Epithelial cell of prostate (primary cell): ENCODE measurements around the gene IRX5.

GRCh38 chr16:54266357-54267048, 20.1 kb downstream of the IRX3 start:
- RRBS, result no CpG with 5 or more reads among the region's 4 CpGs

- RRBS, result no CpG with 5 or more reads among the region's 18 CpGs
Observed at GRCh38 chr16:54277850-54278908, 8.4 kb downstream of the IRX3 start.

GRCh38 chr16:54342158-54342836, 55.7 kb upstream of the IRX3 start:
- RRBS, result no CpG with 5 or more reads among the region's 17 CpGs

GRCh38 chr16:54411396-54411979, 124.9 kb upstream of the IRX3 start:
- RRBS, result no CpG with 5 or more reads among the region's 12 CpGs

- RRBS, result no CpG with 5 or more reads among the region's 7 CpGs
Observed at GRCh38 chr16:54873920-54874371, 56.7 kb upstream of the IRX5 start.

- RRBS, result 1% methylated on average over 13 of the region's 77 CpGs
Observed at GRCh38 chr16:54929244-54930301, 1.1 kb upstream of the IRX5 start.

GRCh38 chr16:54930401-54931504, at the start of gene IRX5:
Gene IRX5 (plus strand): TSS chr16:54930865.
- RRBS, result under 1% methylated on average over 43 of the region's 127 CpGs

DNA sequence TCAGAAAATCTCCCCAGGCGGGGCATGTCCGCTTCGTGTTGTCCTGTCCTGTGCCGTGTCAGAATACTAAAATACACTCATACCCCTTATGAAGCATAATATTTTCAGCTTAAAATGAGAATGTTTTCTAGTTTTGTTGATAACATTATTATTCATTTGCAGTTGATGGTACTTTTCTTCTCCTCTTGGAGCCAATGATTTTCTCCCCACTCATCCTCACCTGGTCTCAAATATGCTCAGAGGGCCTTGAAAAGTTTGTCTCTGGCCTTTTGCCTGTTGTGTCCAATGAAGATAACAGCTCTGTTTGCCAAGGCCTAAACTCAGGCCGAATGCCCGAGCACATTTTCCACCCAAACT, 48.6 kb downstream of the IRX6 start:
- RRBS, result no CpG with 5 or more reads among the region's 6 CpGs

GRCh38 chr16:55470546-55470827, 8.5 kb upstream of the MMP2 start:
- RRBS, result no CpG with 5 or more reads among the region's 1 CpG

- RRBS, result 91% methylated on average over 4 of the region's 7 CpGs
Observed at GRCh38 chr16:55493135-55493558, 14.1 kb downstream of the MMP2 start.

DNA sequence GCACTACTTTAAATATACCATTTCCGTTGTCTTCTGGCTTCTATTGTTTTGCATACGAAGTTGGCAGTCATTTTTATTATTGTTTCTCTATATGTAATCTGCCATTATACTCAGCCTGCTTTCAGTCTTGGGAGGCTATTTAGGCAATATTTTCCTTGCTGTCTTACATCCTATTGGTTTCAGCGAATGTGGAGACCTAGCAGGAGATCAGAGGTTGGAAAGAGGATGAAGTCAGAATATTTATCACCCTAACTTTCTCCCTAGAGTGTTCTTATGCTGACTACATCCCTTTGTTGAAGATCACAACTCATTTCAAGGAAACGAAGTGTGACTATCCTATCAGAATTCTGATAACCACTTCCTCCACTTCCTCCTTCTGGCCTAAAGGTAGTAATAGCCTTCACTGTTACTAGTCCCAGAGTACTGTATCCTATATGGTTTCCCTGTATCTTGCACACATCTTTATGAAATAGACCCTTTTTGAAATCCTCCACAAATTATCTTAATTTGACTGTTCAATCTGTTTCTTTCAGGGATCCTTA, 41.8 kb upstream of the SLC6A2 start:
- RRBS, result no CpG with 5 or more reads among the region's 4 CpGs

- RRBS, result no CpG with 5 or more reads among the region's 9 CpGs
Observed at GRCh38 chr16:55944419-55944882, 69.3 kb upstream of the CES5A start.

GRCh38 chr16:56193427-56193956, 2.2 kb downstream of the GNAO1 start:
- RRBS, result no CpG with 5 or more reads among the region's 24 CpGs

DNA sequence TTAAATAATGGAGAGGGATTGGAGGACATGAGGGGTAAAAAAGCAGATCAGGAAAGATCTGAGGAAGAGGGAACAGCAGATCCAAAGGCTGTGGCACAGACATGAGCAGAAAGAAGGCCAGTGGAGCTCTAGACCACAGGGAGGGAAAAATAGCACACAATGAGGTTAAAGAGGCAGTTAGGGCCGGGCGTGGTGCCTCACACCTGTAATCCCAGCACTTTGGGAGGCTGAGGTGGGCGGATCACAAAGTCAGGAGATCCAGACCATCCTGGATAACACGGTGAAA, 14.5 kb downstream of the GNAO1 start:
- RRBS, result no CpG with 5 or more reads among the region's 4 CpGs

DNA sequence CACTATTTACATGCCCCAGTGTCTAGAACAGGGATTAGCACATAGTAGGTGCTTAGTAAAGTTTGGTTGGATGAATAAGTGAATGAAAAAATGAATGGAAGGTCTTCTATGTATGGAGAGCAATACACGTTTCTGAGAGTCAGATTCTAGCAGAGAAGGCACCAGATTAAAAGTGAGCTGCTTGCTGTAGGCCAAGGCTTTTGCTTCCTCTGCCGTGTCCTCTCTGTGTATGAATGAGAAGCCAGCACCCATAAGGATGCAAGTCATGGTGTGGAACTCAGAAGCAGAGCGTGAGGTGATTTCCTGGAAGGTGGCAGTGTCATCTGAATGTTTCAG, 42.0 kb downstream of the GNAO1 start:
- RRBS, result no CpG with 5 or more reads among the region's 3 CpGs

DNA sequence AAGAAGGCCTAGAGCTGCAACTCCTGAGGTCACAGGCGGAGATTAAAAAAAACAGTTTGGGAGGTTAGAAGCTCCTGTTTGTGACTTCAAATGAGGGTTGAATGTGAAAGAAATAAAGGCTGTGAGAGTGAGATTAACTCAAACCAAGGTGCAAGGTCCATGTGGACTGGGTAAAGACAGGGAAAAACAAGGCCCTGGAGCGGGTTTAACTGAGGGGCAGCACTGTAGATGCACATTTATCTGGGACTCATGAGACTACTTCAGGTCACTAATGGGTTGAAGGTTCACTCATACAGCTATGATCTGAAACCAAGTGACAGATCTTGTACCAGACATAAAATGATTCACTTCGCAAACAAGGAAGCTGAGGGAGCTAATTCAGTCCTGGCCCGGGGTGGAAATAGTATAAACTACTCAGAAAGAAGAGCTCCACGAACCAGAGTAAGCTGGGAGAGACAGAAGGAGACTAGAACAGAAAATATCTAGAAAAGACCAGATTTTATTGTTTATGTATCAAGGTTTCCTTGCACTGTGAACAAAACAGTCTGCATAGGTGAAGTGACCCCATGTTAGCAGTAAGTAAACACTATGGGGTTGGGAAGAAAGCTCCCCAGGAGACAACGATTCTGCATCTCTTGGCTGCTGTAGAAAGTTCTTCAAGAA, 16.6 kb downstream of the AMFR start:
- RRBS, result no CpG with 5 or more reads among the region's 6 CpGs

DNA sequence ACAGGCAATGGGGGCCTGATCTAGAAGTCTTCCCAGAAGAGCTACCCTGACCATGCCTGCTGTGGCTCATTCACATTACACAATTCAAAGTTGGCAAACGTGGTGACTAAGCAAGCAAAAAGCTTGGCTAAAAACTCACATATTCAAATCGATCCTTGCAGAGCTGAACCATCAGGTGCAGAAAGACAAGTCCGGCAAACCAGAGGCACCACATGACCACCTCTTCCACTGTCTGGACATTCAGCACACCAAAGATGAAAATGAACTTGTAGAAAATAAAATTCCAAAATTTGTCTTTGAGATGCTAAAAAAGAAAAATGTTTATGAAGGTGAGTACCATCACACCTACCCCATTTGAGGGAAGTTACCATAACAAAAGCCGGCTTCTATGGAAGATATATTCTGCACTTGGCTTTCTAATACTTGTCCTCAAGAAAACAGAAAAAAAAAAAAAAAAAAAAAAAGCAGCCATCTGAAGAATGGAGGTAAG, 16.0 kb downstream of the AMFR start:
- RRBS, result no CpG with 5 or more reads among the region's 4 CpGs

GRCh38 chr16:56414062-56414543, 11.2 kb downstream of the AMFR start:
- RRBS, result no CpG with 5 or more reads among the region's 4 CpGs

DNA sequence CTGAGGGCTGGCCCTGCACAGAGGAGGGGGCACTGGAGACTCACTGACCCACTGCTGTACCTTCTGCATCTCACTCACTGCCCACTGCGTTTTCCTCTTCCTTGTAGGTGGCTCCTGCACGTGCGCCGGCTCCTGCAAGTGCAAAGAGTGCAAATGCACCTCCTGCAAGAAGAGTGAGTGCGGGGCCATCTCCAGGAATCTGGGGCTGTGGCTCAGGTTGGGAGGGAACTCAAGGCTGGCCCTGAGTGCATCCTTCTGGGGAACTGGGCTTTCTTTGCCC, 718 bp downstream of the MT1E start:
- RRBS, result no CpG with 5 or more reads among the region's 5 CpGs

GRCh38 chr16:56642873-56643300, 4.4 kb downstream of the MT1A start:
- RRBS, result no CpG with 5 or more reads among the region's 10 CpGs